Cardiac atrium fibroblast (primary cell): ENCODE results near the gene LRRC30.

DNA sequence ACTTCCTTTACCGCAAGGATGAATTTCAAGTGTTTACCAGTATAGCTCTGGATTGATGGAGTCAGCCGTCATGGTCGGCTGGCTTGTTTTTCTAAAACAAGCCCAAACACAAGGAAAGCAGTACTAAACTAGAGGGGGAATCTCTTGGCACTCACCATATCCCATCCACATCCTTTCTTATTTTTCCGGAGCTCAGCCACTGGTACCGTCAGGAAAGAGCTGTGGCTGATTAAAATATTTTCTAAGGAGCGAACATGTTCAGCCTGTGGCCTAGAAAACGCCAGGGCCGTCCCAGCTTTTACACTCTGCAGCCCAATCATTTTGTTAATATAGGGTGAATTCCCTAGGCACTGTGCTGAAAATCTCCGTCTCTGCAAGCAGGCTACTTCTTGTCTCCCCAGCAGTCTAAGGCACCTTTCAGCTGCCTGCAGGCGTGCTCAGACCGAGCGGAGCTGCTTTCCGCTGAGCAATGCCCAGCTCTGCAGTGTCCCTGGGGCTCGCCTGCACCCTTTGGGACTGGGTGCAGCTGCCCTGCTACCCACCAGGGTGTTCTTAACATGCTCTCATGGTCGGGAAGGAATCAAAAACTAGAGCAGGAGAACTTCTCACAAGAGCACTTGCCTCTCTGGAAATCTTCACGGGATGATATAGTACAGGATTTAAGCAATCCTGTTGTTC lies 59.2 kb downstream of the TGIF1 start:
- RAMPAGE, long total RNA: no peak

DNA sequence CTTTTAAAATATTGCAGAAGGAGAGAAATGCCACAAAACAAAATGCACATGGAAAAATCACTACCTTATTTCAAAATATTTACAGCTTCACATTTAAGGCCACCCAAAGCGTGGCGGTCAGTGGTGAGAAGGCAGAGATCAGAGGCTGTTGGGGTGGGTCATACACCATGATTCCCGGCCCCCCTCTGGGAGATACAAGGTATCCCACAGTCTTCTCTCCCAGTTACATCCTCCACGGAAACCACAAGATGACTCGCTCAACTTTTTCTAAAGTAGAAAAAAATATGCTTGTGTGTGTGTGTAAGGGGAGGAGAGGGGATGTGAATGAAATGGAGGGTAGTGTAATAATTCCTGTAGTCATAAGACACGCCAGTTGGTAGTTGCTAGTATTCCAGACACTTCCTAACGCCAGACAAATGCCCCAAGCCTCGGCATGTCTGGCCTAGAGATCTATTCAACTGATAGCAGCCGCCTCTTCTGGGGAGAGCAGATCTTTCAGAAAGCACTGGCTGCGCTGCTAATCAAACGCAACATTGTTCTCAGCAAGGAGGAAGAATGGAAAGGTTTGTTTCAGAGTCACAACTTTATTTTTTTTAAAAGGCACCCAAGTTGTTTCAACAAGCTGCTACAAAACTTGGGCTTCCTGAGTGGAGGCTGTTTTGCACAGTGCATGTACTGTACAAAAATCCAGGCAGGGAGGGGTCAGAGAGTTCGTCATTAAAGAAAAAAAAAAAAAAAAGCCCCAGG lies 143.5 kb downstream of the TGIF1 start:
- RAMPAGE, long total RNA: no peak

DNA sequence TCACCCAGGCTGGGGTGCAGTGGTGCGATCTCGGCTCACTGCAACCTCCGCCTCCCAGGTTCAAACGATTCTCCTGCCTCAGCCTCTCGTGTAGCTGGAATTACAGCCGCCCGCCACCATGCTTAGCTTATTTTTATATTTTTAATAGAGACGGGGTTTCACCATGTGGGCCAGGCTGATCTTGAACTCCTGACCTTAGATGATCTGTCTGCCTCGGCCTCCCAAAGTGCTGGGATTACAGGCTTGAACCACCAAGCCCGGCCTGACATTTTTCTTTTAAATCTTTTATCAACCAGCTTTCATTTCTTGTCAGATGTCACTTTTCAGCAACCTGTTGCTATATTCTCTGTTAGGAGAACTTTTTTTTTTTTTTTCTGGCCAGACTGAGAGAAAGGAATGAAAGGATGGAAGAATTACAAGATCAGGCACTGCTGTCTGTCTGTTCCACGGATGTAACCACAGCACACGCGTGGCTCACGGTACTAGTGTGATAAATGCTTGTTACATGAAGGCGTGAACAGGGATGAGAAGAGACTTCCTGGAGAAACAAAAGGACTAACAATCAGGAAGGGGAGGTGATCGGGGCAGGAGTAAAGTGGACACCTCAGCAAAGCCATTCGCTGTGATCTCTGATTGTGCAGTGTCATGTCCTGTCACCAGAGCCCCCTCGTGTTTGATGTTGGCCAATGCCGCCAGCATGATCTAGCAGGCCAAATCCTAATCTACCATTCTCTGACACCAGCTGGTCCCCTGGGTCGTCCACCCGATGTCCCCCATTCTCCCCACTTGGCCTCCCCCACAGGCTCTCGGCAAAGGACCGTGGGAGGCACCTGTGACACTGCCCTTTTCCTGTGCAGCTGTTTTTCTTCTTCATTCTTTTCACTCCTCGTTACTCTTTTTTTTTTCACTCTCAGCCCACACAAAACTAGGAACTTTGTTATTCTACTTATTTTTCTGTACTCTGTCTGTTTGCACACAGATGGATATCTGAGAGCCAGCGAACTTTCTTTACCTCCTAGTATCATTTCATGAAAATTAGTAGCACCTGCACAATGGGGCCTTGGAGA lies 146.6 kb downstream of the TGIF1 start:
- RAMPAGE, long total RNA: no peak

- RAMPAGE, long total RNA: no peak
Observed at GRCh38 chr18:3603300-3603404, 153.2 kb downstream of the TGIF1 start.

DNA sequence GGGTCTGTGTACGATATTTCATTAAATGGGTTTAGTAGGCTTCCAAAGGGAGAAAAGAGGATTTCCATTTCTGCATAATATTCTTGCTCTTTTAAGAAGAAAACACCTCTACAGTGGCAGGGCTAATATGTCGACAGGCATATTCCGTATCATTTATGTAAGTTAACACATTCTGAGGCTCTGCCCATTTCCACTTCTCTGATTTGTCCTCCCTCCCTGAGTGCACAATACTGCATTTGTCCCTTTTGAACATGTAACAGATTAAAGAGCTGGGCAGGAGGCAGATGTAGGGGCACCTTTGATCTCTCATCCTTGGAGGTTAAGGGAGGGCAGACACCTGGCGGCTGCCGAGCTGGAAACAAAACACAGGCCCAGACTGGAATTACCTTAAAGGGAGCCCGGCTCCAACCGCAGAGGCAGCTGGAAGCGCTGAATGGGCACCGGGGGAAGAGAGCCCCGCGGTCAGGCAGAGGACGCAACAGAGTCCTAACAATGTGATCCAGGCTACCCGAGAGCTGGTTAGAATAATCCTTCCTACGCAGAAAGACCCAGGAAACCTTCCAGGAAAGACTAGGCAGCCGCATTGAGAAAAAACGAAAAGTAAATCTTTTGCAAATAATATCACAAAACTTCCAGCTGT lies 215.8 kb downstream of the TGIF1 start:
- RAMPAGE, long total RNA: no peak

DNA sequence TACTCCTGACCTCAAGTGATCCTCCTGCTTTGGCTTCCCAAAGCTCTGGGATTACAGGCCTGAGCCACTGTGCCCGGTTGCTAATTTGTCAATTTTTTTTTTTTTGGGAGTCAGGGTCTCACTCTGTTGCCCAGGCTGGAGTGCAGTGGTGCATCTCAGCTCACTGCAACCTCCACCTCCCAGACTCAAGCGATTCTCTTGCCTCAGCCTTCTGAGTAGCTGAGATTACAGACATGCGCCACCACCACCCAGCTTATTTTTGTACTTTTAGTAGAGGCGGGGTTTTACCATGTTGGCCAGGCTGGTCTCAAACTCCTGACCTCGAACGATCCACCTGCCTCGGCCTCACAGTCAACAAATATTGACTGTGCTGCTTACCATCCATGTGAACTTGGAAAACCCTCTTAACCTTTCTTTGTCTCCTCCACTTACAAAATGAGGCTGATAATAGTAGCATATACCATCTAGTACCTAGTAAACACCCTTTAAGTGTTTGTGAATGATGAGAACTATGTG lies 217.1 kb downstream of the TGIF1 start:
- RAMPAGE, long total RNA: no peak

DNA sequence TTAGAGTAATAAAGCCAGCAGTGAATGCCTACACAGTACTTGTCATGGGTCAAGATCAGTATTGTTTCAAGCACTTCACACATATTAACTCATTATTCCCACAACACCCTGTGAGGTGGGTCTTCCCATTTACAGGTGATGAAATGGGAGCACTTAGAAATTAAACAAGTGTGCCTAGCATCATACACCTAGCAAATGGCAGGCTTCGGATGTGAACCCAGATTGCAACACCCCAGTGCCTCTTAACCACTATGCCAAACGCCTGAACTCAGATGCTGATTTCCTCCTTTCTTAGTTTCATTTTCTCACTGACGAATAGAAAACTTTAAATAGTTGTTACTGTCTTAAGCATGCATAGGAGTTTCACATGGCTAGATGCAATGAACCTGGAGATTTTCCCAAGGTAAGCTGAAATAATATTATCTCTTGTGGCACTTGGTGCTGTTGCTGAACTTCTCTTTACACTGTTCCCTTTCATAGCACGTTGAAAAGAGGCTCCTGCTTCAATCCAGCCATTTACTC lies 14.6 kb upstream of the ZBTB14 start:
- RAMPAGE, long total RNA: no peak

GRCh38 chr18:5478008-5478633 lies 65.7 kb downstream of the EPB41L3 start:
- RAMPAGE, long total RNA: no peak

DNA sequence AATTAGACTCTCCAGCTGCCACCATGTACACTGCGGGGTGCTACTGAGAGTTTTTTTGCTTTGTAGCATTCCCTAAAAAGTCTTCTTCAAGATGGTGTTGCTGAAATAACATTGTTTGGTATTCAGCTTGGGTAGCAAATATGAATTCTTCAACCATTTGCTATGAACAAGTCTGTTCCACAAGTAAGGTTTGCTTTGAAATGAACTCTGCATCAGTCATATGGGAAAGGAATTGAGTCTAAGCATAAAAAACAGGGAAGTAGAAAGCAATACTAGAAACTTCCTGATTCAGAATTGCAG lies 28.6 kb downstream of the EPB41L3 start:
- RAMPAGE, long total RNA: no peak

GRCh38 chr18:5517291-5518648 lies 26.0 kb downstream of the EPB41L3 start:
- RAMPAGE, long total RNA: no peak

- RAMPAGE, long total RNA: no peak
Observed at GRCh38 chr18:5527567-5528119, 16.2 kb downstream of the EPB41L3 start.

- RAMPAGE, long total RNA: no peak
Observed at GRCh38 chr18:5627679-5628101, 83.9 kb upstream of the EPB41L3 start.

GRCh38 chr18:6431551-6432464 lies 17.1 kb upstream of the L3MBTL4 start:
- RAMPAGE, long total RNA: no peak

DNA sequence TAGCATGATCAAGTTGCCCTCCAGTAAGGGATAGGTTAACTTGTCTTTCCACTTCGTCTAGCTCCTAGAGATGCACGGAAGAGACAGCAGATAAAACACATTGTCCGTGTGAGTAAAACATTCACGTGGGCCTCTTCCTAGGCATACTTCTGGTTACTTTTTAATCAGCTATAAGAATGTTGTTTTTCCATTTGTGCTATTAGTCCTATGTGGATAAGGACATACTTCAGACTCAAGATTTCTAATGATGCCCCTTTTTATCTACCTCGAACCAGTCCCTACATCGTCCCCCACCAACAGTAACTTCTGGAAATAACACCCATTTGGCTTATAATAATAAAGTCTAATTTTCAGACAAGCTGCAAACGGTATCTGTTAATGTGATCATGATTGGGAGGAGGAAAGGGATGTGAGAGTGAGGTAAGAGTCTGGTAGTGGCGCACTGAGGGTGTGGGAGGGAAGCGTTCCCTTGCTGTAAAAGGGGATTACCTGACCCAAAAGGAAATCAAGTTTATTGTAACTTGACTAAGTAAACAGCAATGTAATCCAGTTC lies 1.0 kb upstream of the ARHGAP28 start:
- RAMPAGE, long total RNA: no peak

GRCh38 chr18:6776114-6776622 lies 46.7 kb downstream of the ARHGAP28 start:
- RAMPAGE, long total RNA: no peak

DNA sequence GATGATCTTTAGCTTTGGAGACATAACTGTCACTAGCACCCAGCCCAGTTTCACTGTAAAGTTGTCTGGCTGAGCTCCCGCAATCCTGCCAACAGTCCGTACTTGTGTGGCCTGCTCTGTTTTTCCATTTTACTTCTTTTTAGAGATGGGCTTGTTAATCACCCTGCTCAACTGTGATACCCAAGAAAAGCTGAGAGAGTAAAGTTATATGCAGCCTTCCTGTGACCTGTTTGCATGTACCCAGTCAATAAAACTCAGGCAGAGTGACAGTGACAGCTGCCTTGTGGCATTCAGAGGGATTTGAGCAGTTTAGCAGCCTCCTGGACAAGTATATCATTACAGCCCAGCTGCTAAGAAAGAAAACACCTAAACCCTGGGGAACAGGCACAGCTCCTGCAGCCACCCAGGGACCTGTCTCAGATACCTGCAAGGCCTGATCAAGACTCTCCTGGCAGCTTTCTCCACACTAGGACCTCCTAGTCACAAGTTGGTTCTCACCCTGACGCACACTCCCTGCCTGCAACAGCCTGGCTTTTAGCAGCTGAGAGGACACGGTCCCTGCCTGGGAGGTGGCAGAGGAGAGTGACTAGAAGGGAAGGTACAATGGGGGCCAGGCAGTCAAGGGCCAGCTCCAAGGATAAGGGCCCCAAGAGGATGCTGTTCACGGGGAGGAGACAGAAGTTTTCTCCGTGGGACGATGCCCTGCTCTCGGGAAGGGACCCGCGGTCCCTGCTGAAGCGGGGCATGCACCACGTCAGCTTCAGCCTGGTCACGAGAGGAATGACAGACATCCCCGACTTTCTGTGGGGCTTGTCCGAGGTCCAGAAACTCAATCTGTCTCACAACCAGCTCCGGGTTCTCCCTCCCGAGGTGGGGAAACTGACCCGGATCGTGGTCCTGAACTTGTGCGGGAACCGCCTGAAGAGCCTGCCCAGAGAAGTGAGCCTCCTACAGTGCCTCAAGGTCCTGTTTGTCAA lies at the start of gene LRRC30:
Gene LRRC30 (plus strand): TSS at position 554 of the 977 bp plus-strand sequence.
- RAMPAGE, long total RNA: no peak

- RAMPAGE, long total RNA: no peak
Observed at GRCh38 chr18:7414328-7415030, 152.6 kb upstream of the PTPRM start.

GRCh38 chr18:7559652-7560292 lies 7.3 kb upstream of the PTPRM start:
- RAMPAGE, long total RNA: no peak

DNA sequence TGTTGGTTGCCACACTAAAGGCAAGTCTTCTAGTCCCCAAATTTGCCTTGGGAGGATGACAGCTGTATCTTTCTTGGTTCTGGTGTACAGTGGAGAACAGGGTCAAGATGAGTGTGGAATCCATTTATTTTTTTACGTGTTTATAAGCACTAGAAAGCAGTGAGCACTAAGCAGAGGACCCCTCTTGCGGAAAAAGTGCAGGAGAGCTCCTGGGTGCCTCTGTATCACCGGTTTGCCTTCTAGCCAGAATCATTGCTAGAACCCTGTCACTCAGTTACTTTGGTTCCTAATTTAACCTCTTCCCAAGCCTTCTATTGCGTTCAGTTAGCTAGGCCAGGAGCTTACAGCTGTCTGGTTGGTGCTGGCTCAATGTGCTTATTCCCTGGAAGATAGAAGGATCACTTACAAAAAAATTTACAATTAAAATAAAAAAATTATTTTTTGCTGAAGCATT lies 1.1 kb upstream of the PTPRM start:
- RAMPAGE, long total RNA: no peak

DNA sequence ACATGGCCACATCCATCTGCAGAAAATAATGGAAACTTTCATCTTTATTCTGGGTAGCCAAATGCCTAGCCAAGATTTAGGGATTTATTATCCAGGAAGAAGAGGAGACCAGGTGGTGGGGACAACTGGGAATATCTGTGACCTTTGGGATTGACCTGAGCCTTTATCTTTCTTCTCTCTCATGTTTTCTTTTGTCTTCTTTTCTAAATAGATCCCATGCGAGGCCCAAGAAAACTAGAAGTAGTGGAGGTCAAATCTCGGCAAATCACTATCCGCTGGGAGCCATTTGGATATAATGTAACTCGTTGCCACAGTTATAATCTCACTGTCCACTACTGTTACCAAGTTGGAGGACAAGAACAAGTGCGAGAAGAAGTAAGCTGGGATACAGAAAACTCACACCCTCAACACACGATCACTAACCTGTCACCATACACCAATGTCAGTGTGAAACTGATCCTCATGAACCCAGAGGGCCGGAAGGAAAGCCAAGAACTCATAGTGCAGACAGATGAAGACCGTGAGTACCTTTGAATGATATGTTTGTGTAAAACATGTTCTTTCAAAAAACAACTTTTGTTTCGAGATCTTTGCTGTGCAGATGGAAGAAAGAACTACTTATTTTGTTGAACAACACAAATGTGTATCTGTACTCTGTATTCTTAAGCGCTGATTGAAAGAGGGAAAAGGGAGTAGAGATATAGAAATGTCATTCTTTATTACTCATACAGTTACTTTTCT lies 502.5 kb downstream of the PTPRM start:
- RAMPAGE, long total RNA: no peak